HT-29 (cell line): ENCODE measurements around the gene TRNP1.

- RAMPAGE, long total RNA = no peak
Observed at GRCh38 chr1:26530967-26531601, 1.5 kb downstream of the RPS6KA1 start.

GRCh38 chr1:26692024-26692834 is 3.6 kb upstream of the ARID1A start:
- RAMPAGE, long total RNA = no peak

DNA sequence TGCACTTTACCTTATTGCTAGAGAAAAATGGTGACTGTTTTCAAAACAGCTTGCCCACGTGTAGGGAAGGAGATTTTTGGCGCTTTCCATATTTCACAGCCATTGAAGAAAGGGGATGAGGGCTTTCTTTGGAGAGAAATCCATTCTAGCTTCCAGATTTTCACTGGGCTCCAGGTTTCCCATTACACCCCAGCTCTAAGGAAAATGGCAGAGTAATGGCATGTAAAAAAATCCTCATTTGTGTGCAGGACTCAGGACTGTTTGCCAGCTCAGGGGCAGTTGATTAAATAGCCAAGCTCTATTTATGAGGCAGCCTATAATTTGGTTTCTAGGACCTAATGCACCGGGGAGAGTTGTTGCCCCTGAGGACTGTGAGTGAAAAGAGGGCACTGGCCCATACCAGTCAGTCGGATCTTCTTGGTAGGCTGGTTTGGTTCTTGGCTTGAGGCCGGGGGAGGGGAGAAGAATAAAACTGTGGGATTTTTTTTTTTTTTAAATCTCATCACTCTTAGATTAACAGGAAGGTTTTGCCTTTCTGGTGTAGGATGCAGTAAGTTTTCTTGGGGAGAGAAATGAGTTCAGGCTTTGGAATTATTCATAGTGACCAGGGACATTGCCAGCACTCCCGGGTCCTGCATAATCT is 2.1 kb upstream of the ARID1A start:
- RAMPAGE, long total RNA = no peak

DNA sequence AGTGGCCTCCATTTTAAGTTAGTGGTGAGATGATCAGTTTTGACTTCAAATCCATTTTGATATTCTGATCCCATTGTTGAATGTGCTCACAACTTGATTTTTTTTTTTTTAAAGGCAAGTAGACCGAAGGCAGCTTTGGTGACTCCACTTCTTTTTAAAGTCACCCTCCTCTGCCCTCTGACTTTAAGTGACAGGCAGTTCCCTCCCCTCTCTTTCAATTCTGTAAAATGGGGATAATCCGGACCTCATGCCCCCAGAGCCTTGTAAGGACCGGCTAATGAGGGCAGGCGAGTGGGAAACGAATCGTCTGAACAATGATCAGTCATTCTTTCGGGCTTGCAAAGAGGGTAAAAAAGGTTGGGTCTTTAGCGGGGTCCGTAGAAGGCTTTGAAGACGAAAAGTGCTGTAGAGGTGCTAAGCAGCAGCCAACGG is 885 bp upstream of the ARID1A start:
- RAMPAGE, long total RNA = no peak

- RAMPAGE, long total RNA = no peak
Observed at GRCh38 chr1:26740506-26741528, 45.0 kb downstream of the ARID1A start.

- RAMPAGE, long total RNA = no peak
Observed at GRCh38 chr1:26752164-26752951, 35.4 kb upstream of the PIGV start.

GRCh38 chr1:26771755-26772686 is 15.7 kb upstream of the PIGV start:
- RAMPAGE, long total RNA = no peak

DNA sequence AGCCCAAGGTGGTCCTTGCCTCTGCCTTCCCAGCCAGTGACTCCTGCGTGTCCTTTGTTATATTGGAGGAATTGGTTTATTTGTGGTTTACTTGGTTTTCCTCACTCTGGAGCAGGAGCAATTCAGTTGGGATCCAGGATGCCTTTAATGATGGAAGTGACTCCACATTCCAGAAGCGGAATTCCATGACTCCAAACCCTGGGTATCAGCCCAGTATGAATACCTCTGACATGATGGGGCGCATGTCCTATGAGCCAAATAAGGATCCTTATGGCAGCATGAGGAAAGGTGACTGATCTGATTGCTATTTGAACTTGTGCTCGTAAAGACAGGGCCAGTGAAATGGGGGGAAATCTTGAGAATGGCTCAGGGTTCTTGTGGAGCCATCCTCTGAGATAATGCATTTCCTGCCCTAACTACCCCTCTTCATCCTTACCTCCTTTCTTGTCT is 15.0 kb upstream of the PIGV start:
- RAMPAGE, long total RNA = no peak

DNA sequence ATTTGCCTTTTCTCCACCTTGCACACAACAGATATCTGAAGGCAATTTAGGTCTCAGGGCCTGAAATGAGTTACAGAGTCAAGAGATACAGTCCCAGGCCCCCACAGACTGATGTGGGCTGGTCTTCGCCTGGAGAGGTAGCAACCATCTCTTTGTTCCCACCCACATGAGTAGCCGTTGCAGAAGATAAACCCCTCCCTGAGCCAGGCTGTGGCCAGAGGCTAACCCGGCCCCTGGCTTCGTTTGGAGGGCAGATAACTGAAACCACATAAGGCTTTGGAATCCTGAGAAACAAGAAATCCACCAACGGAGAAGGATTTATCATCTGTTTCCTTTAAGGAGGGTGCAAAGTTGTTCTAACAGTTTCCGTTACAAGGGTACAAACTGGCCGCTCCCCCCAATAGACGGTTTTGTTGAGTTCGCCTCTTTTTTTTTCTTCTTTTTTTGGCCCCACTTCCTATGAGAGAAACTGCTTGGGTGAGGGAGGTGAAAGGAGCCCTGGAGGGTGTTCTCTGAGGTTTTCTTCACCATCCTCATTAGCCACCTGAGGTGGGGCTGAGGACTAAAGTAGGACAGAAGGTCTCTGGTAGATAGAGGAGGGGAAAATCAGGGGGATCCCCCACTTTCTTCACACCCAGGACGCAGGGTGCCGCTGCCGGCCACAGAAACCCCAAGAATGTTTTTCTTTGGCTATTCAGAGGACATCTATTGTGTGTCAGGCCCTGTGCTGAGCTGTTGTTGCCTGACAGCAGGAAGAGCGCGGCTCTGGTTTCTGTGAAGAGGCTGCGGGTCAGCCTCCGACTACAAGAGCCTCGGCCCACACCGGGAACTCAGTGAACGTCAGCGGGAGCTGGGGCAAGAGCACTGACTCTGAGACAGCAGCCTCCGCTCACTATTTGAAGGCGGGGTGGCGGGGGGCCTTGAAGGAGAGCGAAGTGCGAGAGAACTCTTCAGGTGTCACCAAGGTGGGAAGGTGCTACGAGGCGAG is 614 bp upstream of the PIGV start:
- RAMPAGE, long total RNA = no peak

DNA sequence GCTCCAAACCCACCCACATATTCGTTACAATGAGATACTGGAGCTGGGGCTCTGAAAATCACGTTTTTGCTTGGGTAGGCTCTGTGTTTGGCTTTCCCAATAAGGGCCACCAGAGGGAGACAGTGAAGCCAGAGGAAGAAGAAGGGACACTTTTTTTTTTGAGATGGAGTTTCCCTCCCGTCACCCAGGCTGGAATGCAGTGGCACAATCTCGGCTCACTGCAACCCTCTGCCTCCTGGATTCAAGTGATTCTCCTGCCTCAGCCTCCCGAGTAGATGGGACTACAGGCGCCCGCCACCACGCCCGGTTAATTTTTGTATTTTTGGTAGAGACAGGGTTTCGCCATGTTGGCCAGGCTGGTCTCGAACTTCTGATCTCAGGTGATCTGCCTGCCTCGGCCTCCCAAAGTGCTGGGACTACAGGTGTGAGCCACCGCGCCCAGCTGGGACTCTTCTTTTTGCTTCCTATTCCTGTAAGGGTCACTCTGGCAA is 16.3 kb upstream of the ZDHHC18 start:
- RAMPAGE, long total RNA = no peak

DNA sequence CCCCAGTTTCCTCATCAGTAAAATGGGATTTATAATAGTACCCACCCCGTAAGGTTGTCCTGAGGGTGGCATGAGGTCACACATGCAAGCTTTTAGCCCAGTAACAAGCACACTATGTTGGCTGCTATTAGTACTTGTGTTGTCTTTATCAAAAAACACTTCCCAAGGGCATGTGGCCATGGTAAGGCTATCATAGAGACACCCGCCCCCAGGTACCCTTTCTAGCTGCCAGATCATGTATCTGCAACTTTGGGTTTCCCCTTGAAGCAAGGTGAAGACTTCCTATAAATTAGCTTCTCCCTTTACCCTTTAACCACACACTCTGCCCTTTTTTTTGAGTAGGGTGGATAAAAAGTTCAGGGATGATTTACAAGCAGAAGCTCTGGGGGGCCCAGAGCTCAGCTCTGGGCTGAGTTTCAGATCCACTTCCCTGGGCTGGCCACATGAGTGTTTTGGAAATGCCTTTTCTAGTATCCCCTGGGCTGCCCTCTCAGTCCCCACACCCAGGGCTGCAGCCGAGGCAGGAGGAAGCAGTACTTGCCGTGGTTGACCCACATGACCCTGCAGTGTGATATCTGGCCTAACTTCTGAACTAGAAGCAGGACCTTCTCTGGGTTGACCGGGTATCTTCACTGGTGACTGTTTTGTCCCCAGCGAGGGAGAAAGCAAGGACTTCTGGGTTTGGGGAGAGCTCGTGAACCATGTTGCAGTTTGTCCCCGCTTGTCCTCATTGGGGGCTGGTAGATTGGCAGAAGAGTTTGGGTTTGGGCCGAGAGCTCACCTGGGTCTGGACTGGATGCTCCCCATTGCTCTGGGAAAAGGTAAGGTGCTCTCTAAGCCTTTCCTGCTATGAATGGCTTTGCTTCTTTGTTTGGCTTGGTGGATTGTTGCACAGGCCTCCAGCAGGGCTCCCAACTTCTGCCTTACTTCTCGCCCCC is 2.2 kb downstream of the ZDHHC18 start:
- RAMPAGE, long total RNA = no peak

- RAMPAGE, long total RNA = no peak
Observed at GRCh38 chr1:26849116-26849938, 13.6 kb upstream of the SFN start.

DNA sequence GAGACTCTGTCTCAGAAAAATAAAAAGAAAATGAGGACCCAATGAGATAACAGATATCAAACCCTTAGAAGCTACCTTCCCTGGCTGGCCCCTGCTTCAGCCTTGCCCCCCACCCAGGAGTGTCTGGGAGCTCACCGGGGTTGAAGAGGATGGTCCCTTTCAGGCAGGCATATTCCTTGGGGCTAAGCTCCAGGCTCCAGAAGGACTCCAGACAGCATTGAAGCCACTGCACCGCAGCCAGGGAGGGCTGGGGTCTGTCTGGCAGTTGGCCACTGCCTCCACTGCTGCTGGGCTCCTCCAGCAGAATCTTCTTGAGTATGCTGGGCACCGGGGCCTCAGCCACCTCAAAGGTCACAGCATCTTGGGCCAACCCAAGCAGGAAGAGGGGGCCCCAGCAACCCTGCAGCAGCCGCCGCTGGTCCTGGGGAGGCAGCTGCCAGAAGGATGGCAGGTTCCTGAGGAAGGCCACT is 466 bp downstream of the NR0B2 start:
- RAMPAGE, long total RNA = no peak

- RAMPAGE, long total RNA = no peak
Observed at GRCh38 chr1:26922188-26922607, 655 bp downstream of the NUDC start.

DNA sequence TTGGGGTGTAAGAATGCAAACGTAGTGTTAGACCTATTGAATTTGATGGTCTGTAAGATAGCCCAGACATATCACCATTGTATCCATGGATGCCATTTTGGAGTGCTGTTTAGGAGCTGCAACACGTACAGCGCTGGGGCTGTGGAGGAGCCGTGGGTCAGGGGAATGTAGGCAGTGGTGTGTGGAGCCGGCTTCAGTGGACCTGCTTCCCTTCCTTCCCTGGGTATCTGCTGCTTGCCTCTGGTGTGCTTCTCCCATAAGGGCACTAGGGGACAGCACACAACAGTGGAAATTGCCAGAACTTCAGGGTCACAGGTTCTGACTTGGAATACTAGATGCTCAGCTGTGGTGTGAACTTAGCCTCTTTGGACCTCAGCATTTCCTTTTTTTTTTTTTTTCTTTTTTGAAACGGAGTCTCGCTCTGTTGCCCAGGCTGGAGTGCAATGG is 6.6 kb upstream of the KDF1 start:
- RAMPAGE, long total RNA = no peak

DNA sequence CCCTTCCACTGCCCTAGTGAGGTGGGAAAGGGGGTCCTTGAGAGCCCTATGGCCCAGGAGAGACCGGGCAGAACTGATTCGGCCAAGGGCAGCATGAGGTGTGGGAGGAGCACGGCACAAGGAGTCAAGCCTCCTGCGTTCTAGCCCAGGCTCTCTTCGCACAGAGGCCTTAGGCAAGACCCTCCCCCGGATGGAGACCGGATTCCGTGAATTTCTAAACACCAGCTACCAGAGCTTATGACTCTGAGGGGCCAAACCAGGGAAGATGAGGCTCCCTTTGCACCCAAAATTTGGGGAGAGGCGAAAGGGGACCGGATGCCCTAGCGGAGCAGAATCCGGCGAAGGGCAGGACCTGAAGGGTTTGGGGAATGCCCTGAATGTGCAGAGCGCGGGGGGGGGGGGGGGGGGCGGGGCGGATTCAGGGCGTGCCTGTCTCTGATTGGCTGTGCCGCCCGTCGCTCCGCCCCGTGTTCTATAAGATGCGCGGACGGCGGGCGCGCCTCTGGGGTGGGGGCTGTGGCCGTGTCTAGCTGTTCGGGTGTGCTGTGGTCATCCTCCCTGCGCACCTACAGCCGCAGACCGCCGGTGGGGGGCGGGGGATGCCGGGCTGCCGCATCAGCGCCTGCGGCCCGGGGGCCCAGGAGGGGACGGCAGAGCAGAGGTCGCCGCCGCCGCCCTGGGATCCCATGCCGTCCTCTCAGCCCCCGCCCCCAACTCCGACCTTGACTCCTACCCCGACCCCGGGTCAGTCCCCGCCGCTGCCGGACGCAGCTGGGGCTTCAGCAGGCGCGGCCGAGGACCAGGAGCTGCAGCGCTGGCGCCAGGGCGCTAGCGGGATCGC is at the start of gene TRNP1:
TRNP1 (plus strand) TSS at position 505 of the 841 bp plus-strand sequence.
- RAMPAGE, long total RNA = no peak

GRCh38 chr1:27132435-27133123 is 22.3 kb downstream of the SLC9A1 start:
- RAMPAGE, long total RNA = no peak

DNA sequence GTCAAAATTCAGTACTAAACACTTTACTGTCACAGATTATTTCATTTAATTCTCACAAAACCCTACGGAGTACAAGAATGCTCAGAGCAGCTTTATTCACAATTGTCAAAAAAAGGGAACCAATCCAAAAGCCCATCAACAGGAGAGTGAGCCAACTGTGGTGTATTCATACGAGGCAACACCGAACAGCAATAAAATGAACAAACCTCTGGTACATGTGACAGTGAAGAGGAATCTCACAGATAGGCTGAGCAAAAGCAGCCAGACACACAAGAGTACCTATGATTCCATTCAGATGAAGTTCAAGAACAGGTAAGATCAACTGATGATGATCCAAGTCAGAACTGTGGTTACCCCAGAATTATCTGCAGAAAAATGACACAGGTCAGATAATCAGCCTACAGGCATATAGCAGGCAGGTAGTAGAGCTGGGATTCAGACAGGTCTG is 19.3 kb downstream of the SLC9A1 start:
- RAMPAGE, long total RNA = no peak

DNA sequence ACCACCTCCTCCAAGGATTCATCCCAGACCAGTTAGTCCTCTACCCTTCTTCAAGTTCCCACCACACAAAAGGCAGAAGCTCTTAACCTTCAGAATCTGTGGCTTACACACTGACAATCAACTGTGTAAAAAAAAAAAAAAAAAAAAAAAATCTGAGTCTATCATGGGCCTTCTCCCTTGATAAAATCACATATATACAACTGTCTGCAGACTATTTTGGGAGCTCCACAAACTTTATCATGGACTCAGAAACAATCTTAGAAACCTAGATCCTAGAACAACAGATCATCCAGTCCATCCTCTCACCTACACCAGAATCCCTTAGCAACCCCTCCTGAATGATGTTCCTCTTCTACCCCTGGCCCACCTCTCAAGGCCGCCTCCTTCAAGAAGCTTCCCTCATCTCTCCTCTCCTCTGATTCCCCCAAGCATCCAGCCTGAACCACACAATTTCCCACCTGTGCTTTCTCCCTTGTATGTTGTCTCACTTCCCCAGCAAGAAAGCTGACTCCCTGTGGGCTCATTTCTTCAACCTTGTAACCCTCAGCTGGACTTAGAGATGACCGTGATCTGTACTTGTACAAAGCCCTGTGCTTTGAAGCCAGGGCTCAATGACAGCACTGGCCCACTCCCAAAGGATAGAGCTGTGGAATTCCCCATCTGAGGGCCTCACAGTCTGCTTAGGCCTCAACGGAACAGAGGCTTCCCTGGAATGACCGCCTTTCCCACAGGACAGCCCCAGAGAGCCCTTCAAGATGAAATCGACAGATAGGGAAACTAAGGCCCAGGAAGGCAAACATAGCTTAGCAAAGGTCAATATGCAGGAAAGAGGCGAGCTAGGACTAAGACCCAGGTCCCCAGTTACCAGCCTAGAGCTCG is 11.8 kb downstream of the SLC9A1 start:
- RAMPAGE, long total RNA = no peak

- RAMPAGE, long total RNA = no peak
Observed at GRCh38 chr1:27290593-27291479, 31.1 kb upstream of the TMEM222 start.